Fibroblast of the aortic adventitia (primary cell): ENCODE data around the gene CERKL.

GRCh38 chr2:177232828-177233804, 20.5 kb downstream of the HNRNPA3 start:
- CAGE, long polyA plus RNA = no peak

DNA sequence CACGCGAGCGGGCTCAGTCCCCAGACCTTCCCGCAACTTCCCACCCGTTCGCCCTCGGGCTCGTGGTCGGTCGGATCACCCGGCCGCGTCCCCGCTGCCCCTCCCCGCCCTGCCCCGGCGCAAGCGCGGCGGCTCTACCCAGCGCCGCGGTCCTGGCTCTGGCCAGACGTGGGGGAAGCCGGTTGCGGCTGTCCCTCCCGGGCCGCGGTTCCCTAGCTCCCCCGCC, 352 bp downstream of the NFE2L2 start:
- CAGE, long polyA plus RNA = no peak

GRCh38 chr2:177306769-177307179, 42.2 kb upstream of the NFE2L2 start:
- CAGE, long polyA plus RNA = no peak

- CAGE, long polyA plus RNA = no peak
Measured at GRCh38 chr2:177314754-177315247, 50.3 kb upstream of the NFE2L2 start.

DNA sequence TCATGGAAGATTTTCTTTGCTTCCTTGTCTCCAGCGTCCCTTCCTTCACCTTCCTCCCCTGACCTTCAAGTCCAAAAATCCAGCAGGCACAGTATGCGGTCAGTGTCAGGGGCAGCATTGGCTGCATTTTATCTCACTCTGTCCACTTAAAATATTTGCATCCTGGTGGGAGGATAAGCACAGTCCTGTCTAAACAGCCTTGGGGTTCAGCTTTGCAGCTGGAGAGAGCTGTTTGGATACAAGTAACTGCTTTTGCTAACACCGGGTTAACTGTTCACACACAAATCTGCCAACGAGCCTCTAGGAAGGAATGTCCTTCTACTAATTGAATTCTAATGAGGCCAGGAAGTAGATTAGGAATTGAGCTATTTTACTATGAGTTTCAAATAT, 136.0 kb upstream of the TTC30A start:
- CAGE, long polyA plus RNA = no peak

DNA sequence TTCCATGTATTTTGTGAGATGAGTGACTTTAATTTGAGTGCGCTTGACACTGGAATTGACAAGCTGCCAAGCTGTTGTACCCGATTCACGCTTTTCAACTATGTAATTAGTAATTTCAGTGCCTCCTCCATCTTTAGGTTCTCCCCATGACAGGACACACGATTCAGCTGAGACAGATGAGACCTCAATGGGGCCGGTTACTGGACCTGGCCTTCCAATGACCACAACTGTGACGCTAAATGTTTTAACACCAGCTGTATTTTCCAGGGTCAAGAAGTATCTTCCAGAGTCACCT, 67.2 kb downstream of the PLEKHA3 start:
- CAGE, long polyA plus RNA = no peak

DNA sequence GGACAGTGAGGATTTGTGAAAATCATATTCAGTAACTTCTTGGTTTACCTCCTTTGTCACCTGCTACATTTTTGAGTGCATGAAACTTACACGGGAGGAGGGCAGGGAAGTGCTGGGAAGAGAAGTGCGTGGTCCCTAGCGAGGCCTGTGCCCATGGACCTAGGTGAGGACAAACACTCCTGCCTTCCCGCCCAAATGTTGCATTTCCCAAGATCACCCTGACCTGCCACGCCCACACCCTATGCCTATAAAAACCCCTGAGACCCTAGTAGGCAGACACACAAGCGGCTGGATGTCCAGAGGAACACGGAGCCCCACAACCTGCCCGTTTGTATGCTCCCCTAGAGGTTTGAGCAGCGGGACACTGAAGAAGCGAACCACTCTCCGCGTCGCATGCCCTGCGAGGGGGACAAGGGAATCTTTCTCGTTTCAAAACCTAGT, 8.2 kb downstream of the TTN start:
- CAGE, long polyA plus RNA = no peak

DNA sequence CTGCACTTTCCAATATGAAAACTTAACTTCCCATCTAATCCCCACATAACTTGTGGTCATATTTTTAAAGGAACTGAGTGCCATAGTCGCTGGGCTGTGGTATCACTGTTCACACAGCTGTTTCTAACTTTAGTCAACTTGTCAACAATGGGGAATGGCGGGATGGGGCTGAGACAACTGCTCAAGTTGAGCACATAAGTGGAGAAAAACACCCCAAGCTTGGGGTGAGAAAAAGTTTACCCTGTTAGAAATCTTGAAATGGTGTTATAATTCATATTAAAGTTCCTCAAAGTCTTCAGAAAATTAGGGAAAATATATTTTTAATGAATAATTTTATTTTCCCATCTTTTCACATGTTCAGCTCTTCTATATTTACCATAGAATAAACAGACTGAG, 52.1 kb upstream of the TTN start:
- CAGE, long polyA plus RNA = no peak

- CAGE, long polyA plus RNA = no peak
Measured at GRCh38 chr2:179227672-179228256, 36.9 kb downstream of the SESTD1 start.

GRCh38 chr2:179235569-179236156, 29.0 kb downstream of the SESTD1 start:
- CAGE, long polyA plus RNA = no peak

DNA sequence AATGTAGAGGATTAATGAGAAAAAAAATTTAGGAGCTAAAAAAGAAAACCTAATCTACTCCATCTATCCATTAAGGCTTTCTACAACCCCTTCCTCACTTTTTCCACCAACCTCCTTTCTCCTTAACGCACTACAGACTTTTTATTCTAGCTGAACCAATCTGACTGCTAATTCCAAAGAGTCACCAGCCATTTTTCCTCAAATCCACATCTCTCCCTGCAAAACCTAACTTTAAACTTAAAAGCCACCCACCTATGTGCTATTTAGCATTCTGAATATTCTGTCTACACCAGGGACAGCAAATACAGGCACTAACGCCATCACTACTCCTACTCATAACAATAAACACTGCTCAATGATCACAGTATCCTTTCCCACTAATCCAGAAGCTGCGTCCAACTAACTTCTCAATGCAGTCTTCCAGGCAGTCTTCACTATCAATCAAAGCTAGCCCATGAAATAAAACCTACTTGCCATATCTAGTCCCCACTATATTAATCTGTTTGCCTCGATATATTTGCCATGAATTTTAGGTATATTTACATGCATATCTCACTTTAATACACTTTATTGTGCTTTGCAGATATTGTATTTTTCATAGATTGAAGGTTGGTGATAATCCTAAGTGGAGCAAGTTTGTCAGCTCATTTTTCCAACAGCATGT, 10.3 kb downstream of the SESTD1 start:
- CAGE, long polyA plus RNA = no peak

- CAGE, long polyA plus RNA = no peak
Measured at GRCh38 chr2:180125704-180126012, 118.6 kb upstream of the CWC22 start.

GRCh38 chr2:181223130-181223574, 234.0 kb upstream of the ITGA4 start:
- CAGE, long polyA plus RNA = no peak

- CAGE, long polyA plus RNA = no peak
Measured at GRCh38 chr2:181656251-181657476, at the start of gene CERKL. TSS of gene CERKL (minus strand) at chr2:181657105.

DNA sequence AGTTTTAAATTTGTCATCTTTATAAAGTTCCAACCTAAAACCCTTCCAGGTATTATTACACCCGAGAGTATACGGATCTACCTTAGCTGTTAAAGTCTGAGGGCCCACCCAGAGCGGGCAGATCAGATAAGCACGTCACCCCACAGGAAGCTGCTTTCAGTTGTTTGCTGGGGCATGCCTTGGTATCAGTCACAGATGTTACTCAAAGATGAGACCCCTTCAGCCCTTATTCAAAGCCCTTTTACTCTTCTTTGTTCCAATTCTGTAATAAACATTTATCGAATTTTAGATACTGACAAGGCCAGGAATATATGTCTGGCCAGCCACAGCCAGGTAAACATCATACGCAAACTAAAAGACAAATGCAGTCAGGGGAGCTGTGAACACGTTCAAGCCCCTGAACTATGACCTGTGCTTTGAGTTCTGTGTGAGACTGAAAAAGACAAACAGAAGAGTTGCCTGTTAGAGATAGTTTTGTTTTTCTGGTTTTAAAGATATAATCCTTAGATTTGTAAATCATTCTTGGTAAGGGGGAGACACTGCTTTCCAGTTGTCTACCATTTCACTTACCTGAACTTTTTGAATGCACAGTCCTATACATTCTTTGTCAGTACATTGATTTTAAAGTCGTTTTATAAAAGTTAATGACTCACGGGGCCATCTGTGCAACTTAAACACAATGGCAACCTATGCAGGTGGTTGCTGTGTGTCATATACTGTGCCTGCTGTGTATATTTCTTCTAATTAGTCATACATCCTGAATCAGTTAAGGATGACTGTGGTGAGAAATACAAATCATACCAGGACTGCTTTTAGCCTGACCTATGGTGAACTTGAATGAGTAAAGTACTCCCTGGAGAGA, 100.6 kb upstream of the ITPRID2 start:
- CAGE, long polyA plus RNA = no peak

DNA sequence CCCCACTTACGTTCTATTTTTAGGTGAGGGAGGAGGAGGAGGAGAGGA, 176 bp upstream of the ITPRID2 start:
- CAGE, long polyA plus RNA = no peak

DNA sequence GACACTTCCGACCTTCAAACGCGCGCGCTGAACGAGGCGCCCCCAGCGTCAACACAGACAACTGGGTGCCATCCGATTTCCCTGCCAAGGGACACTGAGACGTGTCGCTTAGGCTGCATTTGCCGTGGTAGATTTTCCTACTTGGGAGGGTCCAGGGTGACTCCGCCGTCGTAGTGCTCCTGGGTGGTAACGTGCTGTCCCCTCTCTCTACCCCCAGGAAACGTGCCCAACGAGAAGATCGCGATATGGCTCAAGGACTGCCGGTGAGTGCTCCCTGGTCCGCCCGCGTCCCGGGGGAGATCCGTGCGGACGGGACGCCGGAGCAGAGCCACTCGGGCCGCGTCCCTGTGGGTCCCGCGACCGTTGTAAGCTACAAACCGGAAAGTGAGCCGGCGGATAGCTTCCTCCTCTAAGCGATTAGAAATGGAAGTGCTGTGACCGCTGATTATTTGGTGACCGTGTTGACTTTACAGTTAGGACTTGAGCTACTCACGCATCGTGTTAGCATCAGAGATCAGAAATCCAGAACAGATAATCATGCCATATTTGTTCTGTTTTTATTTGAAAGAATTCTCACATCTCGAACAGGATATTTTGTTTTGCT, 970 bp downstream of the ITPRID2 start:
- CAGE, long polyA plus RNA = no peak

- CAGE, long polyA plus RNA = no peak
Measured at GRCh38 chr2:181910089-181910854, 18.7 kb downstream of the ITPRID2 start.

- CAGE, long polyA plus RNA = no peak
Measured at GRCh38 chr2:182793144-182793368, 73.4 kb downstream of the FRZB start.

GRCh38 chr2:182925021-182925802, 58.8 kb upstream of the FRZB start:
- CAGE, long polyA plus RNA = no peak